Jejunum (tissue), 1 donor: ENCODE results near the genes RNF133, SLC13A1 and ZNF800.

DNA sequence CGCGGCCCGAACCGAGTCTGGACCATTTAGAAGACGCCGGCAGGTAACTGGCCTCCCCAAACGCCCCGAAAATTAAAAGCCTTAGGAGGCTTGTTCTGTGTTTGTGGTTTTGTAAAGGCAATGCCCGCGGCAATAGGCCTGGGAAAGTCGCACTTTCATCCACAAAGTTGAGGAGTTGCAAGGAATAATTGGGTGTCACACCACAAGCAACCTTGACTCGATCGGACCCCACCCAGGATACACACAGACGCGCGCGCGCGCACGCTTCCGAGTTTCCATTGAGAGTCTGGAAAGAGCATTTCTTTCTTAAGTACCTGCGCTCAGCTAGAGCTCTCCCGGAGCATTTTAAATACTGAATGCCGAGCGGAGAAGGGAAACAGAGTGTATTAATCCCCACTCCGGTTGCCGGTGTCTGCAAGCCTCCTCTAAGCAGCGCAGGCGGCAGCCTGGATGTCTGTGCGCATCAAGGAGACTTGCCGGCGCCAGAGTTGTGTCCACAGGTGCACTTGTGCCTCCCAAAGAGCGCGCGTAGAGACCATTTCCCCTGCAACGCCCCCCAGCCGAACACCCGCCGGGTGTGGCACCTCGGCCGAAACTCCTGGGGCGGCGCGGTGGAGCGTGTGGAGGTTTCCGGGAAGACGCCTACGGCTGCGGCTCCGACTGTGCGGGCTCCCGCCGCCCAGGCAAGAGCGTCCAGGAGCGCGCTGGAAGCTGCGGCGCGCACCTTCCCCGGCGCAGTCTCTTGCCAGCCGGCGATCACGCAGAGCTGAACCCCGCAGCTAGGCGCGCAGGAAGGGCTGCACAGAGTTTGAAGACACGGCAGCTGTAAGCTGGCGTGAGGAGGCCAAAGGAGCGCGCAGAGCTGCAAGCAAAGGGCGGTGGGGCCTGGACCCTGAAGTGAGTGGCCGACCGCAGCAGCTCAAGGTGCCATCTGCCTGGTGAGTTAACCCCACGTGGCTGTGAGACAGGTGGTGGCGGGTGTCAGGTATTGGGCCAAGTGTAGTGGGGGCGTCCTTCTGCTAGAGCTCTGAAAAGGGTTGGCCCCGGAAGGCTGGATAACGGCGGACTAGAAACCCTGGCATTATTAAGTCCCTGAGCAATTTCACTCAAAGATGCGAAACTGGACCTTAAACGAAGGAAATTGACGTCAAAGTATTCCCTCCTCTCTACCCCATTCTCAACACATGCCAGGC, 1.2 kb upstream of the FEZF1 start:
- PRO-cap, result no peak

GRCh38 chr7:122311720-122312348, 7.3 kb upstream of the FEZF1 start:
- PRO-cap, result no peak

DNA sequence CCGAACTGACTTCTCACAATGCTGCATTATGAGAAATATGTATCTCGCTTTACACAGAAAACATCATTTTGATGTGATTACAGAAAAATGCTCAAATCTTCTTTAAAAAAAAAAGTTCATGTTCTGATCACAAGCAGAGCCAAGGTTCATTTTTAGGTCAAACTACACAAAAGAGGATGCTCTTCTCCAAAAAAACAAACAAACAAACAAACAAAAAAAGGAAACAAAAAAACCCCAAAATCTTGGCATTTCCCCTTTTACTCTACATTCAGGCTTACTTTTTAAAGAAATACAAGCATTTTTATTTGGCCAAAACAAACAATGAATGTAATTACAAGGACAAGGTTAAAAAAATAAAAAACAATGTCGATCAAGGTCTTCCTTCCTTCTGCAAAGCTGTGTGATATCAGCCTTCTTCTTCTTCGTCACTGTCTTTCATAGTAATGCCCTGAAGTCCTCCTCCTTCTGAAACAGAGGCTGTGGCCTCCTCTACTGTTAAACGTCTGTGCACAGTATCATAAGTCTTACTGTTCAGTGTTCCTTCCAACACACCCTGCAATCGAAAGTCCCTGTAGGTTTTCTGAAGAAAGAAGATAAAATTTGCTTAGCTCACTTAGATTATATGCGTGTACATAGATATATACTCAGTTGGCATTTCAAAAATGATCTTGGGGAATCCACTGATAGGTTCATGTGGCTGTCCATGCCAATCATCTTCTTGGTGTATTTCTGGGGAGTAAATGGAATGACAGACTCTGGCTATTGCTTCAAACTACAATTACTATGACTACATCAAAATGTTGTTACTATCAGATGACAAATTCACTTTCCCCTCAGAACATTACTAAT, 15.4 kb upstream of the FEZF1 start:
- PRO-cap, result no peak

DNA sequence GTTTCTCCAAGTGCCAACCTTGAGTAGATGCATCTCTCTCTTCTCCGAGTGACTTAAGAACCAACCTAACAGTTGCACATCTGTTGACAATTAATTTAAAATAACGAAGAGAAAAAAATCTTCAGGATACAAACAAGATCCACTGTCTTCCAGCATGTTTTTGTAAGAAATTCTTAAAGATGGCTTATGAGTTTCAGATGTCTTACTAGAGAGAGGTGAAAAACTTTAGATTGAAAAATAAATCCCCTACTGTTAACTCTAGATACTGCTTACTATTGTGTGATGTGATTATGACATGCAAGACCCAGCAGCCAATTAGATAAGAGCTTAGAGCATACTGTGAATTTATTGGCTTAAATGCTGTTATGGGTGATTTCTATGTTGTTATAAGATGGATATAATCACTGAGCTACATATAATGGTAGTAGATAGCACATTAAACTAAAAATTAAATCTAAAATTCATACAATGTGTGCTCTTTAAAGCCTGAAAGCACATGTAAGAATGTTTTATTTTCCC, at the start of gene RNF133:
TSS of gene RNF133 (minus strand) at position 232 of the 519 bp plus-strand sequence.
- PRO-cap, result no peak

GRCh38 chr7:122828662-122829339, 57.5 kb downstream of the CADPS2 start:
- PRO-cap, result no peak

DNA sequence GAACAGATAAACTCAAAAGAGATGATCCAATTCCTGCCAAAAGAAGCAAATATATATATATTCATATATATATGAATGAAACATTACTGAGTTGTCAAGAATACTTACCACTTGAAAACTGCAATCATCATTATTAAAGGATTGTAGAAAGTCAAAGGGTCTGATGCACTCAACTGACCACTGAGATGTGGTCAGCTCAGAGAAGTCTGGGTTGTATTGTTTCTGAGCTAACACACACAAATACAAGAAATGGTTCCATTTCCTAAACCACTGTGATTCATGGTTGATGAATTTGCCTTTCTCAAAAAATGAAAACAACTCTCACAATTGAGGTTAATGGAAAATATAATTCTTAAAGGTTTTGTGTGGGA, 45.5 kb upstream of the TAS2R16 start:
- PRO-cap, result no peak

DNA sequence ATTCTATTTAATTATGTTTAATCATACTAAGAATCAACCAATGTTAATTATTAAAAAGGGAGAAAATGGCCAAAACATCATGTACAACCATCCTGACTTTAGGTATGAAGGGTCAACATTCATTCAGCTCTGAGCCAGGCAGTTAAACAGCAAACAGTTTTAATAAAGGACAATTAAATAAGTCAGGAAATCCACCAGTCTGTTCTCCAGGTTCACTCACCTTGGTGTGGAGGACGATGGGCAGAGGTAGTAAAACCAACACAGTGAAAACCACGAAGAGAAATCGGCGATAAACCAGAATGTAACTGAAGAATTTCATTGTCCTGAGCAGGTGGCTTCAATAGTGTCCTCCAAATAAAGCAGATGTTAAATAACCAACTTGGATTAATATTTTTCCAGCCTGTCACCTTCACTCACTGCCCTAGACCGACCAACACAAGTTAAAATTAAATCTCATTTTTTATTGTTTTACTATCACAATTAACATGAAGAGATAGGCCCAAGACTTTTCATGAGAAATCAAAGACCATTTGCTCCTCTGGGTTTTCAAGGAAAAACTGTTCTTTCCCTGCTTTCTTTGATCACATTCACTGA, at the start of gene SLC13A1:
TSS of gene SLC13A1 (minus strand) at position 342 of the 594 bp plus-strand sequence.
- PRO-cap, result no peak

- PRO-cap, result unidirectional peak, plus-strand start at chr7:123533002
These were observed 1.5 kb downstream of the IQUB start for GRCh38 chr7:123532597-123533562.

DNA sequence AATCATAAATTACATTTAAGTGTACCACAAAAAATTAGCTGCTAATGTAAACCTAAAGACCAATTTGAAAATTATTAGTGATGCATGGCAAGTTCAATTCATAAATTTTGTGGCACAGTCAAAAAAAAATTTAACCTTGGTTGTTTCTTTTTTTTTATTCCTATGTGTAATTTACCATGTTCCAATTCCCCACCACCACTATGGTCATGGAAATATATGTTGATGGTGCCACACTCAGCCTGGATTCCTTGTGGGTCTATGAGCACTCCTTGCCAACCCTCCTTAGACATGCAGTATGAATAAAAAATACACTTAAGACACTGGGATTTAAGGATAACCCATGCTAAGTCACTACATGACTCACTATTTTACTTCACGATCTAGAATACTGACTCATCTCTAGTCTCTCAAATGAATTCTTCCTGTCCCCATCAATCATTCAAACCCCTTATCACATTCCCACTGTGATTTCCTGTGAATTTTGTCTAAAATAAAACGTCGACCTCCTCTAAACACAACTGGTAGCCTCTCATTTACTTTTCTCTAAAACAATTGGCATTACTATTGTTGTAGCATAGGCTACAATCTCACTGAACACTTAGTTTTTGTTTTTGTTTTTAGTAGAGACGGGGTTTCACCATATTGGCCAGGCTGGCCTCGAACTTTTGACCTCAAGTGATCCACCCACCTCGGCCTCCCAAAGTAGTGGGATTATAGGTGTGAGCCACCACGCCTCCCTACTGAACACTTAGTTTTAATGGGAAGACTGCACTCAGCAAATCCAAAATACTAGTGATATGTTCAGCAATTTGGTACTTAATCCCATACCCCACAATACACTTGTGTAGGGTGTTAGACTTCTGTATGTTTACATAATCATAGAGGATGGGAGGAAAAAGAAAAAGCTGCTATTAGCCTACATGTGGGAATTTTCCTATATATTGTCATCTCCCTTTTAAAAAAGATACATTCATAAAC, 3.8 kb upstream of the IQUB start:
- PRO-cap, result no peak

GRCh38 chr7:123598766-123599232, 2.8 kb upstream of the ASB15 start:
- PRO-cap, result no peak

DNA sequence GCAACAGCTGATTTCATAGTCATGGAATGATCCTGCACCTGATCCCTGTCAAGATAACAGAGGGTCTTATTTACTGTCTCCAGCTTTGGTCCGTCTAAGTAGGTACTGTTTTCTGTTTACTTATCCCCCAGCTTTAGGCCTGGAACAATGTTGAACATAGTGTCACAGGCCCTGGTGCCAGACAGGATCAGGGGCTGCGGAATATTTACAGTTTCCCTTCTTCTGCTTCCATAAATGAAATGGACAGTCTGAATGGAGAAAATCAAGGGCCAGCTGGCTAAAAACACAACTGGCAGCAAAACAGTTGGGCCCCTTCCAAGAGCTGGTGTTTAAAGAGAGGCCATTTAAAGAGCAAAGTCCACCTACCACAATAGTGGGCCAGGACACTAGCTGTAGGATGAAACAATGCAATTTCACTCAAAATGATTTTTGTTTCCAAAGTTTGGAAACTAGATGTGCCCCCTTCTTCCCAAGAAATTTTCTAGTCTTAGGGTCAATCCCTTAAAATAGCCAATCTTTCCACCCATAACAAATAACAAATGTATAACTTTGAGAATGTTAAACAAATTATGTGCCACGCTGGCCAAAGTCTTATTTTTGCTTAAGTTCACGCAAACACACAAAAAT, 2.8 kb downstream of the GPR37 start:
- PRO-cap, result no peak

DNA sequence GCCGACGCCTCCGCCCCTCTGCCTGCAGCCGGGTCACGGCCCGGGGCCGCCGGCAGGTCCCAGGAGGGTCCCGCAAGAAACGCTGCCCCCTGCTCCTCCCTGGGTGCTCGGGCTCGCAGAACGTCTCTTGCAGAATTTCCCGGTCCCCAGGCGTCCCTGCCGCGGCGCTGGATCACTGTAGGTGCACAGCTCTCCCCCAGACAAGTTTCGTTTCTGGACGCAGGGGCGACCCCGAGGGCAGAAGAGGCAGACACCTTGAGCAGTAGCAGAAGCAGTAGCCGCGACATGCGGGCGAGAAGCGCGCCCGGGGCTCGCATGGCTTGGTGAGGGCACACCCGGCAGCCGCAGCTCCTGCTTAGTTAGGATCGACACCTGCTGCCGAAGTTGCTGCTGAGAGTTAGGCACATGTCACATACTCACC, 922 bp downstream of the GPR37 start:
- PRO-cap, result no peak

DNA sequence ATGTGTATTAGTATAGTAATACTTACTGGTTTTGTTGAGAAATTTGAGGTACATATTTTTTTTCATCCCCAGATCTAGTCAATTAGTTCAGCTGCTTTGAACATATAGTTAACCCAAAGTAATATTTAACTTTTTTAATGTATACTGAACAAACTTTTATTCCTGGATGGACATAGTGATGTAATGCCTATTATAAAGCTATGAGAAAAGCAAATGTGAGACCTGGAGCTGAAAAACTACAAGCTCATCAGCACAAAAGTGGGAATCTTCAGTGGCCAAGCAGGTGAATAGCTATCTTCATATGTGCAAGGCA, 472.1 kb upstream of the POT1 start:
- PRO-cap, result no peak

DNA sequence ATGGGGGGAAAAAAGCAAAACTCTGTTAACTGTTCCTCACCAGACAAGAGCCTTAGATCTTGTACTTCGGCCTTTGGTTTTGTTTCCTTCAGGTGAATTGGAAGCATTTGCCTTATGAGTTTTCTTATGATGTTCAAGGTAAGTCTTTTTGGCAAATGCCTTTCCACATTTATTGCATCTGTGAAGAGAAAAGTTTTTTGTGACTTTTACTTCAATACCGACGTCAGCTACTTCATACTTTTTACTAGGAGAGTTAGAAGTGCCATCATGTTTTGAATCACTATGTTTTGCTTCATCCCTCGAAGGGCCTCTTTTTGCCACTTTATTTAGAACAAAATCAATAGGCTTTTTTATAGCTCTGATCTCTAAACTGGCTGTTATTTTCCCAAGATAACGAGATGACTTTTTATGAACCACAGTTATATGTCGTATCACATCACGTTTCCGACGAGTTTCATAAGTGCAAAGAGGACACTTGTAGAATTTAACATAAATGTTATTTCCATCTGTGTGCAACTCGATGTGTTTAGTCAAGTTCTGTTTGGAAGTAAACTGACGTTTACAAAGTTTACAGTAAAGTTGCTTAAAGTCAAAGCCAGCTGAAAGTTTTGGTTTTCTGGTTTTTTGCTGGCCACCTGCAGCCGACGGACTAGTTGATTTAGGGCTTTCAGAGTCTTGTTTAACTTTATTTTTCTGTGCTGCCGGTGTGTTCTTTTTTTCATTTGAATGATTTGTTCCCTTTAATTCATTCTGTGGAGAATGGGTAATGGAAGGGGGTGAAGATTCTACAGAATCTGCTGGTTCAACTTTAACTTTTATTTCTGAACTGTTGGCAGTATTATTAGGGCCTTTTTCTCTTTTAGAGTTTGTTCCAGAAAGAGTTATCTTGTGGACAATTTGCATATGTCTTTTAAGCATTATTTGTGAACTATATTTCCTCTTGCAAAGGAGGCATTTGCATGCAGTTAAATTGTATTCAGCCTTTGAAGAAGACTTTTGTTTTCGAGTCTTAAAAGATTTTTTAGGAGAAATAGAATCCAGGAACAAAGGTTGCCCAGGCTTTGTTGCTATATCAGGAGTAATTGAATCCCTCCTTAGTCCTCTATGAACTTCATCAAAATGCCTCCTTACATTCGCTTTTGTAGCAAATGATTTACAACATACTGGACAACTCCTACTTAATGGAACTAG, 18.8 kb downstream of the ZNF800 start:
- PRO-cap, result no peak

DNA sequence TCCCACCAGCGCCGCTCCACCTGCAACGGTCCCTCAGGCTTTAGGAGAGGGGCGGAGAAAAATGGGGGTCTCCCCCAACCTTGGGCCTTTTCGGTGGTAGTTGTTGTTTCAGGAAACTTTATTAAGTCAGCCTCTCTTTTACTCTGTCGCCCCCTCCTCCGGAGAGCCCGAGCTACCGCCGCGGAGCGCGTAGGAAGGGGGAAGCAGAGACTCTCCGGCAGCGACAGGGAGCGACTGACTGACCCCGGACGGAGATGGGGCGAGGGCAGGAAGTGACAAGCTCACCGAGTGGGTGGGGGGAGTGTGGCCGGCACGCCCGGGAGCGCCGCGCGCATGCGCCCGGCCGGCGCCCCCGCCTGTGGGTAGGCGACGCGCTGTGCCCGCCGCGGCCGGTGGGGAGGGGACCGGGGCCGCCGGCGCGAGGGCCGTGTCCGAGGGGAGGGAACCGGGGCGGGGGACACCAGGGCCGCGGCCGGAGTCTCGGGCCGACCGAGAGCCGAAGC, at the start of gene ZNF800:
TSS of gene ZNF800 (minus strand) at position 240 of the 503 bp plus-strand sequence.
- PRO-cap, result bidirectional peak, plus-strand start at position 359 of the sequence, minus-strand start at position 236 of the sequence

DNA sequence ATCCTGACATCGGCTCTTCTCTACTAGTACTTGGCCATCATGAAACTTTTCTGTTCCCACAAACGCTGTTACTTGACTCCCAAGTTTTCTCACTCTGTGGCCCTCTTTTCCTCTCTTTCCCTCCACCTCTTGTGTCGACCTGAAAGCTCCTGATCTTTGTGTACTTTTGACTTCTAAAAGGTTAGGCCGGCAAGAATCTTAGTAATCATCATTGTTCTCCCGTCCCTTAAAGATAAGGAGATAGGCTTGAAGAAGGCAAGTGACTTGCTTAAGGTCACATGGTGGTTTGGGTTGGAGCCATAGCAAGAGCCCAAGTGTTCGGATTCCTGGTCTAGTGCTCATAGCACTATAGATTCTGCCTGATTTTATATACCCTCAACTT, 823 bp downstream of the SND1 start:
- PRO-cap, result no peak

DNA sequence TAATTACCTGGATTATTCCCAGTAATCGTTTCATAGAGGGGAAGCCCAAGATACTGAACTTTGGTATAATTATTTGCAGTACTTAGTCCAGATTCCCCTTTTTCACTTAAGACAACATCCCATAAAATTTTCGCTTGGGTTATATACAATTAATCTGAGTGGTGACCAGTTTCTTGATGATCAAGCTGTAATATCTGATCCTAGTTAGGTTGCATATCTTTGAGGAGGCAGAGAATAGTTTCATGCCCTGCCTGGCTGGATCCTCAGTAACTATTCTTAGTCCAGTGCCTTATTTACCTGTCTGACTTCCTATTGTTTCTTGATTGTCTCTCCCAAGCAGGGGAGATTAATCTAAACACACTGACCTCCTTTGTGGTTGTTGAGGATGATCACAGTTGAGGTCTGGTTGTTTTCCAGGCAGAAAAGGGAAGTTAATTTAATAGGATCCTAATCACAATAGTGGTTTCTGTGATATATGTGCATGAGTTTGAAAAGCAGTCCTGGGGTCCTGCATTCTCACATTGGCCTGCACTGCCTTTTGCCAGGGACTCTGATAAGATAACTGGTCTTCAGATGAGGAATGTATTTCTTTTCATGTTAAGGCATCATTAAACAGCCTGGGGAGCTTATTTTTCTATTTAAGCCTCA, 130.0 kb downstream of the SND1 start:
- PRO-cap, result no peak

GRCh38 chr7:127864692-127865234, 166.5 kb downstream of the LRRC4 start:
- PRO-cap, result no peak

- PRO-cap, result no peak
These were observed 100.8 kb downstream of the LRRC4 start for GRCh38 chr7:127930370-127930864.

DNA sequence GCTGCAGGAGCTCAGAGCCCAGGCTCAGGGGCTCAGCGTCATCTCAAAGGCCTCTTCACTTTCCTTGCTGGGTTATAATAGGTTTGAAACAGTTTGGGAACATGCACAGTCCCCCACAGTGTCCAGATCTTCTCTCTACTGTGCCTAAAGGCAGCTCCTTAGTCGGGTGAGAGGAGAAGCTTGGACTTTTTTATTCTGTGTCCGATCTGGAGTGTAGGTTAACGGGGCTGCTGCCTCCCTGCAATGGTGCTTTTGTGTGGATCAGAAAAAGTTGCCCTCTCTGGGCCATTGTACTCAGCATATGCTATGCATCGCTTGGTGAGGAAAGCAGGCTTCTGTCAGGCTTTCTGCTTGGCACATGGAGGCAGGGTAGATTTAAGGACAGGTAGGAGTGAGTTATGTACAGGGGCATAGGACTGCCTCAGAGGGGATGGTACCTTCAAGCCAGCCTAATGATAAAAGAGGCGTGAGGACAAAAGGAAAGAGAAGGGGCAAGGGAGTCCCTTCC, 30.7 kb upstream of the LRRC4 start:
- PRO-cap, result no peak